Camera-type eye (tissue), 1 donor: ENCODE measurements around the genes PRSS8, SLC5A2, TP53TG3D, TP53TG3C and TP53TG3E.

DNA sequence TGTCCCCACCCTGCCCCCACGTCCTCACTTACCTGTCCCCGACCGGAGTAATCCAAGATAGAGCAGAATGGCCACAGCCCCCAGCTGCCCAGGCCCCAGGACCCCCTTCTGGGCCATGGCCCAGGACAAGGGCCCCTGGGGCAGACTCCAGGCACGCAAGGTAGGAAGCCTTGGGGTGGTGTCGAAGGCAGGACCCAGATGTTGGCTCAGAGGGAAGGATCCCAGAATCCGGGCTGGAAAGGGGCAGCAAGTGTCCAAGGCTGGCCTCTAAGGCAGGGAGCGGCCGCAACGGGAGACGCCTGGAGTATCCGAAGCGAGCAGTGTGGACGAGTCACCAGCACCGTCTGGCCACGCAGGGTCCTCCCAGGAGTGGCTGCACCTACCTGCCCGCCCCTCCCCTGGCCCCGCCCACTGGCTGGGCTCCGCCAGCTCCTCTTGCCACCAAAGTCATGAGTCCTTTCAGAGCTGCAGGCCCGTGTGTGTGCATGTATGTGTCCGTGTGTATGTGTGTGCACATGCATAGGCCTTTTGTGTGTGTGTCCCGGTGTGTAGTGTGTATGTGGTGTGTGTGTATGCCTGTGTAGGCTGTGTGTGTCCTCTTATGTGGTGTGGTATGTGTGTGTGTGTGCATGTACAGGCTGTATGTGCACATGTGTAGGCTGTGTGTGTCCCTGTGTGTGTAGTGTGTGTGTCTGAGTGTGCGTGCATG is at the start of gene PRSS8:
Gene PRSS8 (minus strand): TSS at position 346 of the 709 bp plus-strand sequence.
- RAMPAGE, long total RNA: no peak

DNA sequence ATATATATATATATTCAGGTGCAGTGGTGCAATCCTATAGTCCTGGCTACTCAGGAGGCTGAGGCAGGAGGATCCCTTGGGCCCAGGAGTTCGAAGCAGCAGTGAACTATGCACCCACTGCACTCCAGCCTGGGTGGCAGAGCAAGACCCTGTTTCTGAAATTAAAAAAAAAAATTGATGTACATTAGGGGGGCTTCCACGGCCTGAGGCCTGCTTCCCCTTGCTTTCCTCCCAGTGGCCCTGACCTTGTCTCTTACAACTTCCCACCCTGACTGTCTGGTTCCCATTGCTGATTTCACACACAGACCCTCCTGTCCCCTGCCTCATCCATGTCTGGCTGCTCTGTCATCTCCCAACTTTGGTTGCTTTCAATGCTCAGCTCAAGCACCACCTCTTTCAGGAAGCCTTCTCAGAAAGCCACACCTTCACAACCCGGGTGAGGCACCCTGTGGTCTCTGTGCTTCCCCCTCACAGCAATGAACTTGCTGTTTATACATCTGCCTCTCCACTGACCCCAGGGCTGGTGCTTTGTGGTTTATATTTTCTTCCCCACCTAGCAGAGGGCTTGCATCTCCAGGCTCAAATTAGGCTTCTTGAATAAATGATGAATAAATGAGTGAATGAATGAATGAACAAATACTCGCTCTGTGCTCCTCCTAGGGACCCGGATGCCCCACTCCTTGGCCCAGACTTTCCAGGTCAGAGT is 667 bp upstream of the ITGAX start:
- RAMPAGE, long total RNA: no peak

- RAMPAGE, long total RNA: no peak
These were observed 3.0 kb downstream of the COX6A2 start for GRCh38 chr16:31425145-31425515.

GRCh38 chr16:31451150-31452279 is 7.8 kb upstream of the ARMC5 start:
- RAMPAGE, long total RNA: no peak

DNA sequence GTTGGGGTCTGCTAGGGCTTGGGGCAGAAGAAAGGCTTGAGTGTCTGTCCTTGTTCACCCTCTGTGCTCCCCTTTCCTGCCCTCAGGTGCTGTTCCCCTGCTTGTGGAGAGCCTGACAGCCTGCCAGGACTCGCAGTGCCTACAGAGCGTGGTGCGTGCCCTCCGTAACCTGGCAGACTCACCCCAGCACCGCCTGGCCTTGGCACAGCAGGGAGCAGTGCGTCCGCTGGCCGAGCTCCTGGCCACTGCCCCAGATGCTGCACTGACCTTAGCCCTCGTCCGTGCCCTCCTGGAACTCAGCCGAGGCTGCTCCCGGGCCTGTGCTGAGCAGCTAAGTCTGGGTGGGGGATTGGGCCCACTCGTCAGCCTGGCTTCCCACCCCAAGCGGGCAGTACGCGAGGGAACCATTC is 2.7 kb downstream of the ARMC5 start:
- RAMPAGE, long total RNA: no peak

DNA sequence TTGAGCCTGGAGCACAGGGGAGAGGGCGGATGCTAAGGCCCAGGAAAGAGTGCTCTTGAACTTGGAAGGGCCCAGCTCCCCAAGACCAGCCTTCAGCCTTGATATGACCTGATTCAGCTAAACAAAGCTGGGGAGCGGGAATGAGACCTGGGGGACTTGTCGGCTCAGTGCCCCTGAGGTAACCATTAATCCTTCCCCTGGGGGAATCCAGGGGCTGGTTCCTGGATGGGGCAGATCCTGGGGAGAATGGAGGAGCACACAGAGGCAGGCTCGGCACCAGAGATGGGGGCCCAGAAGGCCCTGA is at the start of gene SLC5A2:
Gene SLC5A2 (plus strand): TSS at position 233 of the 304 bp plus-strand sequence.
- RAMPAGE, long total RNA: no peak

- RAMPAGE, long total RNA: no peak
These were observed 5.9 kb downstream of the SLC5A2 start for GRCh38 chr16:31488901-31489134.

DNA sequence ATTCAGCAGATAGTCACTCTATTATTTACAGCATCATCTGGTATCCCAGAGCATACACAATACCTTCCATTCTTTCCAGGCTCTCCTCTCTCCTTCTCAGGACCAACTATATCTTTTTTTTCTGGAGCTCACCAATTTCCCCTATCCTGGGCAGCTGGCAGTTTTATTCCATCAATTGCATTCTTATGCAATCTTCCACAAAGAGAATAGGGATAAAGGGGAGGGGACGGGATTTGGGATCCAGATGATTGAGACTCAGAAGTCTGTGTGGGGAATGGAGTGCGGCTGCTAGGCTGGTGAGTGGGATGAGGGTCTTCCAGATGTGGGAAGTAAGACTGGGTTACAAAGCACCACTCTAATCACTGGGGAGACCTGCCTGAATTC is 918 bp downstream of the RUSF1 start:
- RAMPAGE, long total RNA: no peak

DNA sequence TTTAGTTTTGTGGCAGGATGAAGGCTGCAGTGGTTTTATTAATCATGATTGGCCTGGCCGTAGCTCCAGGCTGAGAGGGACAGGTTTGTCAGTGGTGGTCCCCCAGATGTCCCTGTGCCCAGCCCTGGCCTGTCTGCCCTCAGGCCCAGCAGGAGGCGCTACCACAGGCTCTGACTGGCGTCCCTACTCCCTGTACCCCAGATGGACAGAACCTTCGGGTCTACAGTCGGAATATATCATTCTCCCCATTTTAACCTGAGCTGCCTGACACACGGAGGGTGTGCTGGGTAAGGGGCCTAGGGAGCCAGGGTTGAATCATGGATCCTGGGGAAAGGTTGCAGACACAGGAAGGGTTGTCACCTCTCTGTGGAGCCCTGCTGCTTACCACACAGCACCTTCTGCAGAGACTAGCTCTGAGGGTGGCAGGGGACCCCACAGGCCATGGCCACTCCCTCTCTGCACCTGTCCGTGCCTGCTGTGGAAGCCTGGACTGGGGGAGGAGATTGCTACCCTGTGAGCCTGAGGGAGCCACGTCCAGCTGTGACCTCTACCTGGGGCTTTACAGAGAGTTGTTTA is 1.7 kb upstream of the KRBOX5 start:
- RAMPAGE, long total RNA: no peak

- RAMPAGE, long total RNA: no peak
These were observed 2.5 kb downstream of the KRBOX5 start for GRCh38 chr16:31715430-31716095.

DNA sequence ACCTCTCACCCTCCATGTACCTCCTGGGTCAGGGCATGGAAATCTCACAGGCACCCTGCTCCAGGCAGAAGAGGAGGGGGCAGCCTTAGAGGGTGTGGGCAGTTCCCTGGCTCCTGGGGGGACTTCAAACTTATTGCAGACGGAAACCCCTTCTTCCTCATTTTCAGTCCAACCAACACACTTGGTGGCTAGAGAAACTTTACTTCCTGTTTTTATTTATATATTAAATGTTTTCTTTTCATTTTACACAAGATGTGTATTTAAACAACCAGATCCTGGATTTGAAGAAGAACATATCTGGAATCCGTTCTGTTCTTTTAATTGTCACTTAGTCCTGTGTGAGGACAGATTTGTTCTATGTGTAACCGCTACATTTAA is 3.6 kb upstream of the ZNF267 start:
- RAMPAGE, long total RNA: no peak

GRCh38 chr16:31873393-31873687 is 267 bp upstream of the ZNF267 start:
- RAMPAGE, long total RNA: no peak

DNA sequence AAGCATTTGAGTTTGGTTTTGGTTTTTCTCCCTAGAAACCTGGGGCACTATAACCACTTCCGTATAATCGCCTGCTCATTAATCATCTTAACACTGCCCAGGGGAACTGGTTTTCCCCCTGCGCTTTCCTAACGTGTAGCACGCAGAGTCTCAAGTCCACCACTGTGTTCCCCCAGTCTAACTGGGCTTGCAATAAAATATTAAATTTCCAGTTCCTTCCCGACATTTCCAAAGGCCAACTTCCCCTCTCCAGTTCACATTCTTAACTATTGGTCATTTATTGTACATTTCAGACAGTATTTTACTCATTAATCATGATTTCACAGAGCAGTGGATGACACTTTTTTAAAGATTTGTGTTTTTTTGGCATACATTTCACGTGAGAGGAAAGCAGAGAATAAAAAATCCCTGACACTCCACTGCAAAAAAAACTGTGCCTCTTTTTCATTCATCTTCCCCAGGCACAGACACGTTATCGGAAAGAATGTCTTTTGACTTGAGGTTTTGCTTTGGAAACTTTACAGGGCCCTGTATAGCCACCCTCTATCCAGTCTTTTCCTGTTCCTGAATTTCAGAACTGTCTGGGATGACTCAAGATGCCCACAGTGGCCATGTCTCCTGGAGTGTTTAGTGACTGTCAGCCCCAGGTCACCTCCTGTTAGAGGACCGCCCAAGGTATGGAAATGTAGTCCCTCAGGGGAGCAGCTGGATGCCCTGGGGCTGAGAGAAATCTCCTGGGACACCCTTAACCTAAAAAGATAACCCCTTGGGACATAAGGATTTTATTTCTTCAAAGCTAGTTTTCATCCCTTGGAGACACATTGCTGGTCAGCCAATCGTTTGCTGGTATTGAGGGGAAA is 1.3 kb downstream of the ZNF267 start:
- RAMPAGE, long total RNA: no peak

DNA sequence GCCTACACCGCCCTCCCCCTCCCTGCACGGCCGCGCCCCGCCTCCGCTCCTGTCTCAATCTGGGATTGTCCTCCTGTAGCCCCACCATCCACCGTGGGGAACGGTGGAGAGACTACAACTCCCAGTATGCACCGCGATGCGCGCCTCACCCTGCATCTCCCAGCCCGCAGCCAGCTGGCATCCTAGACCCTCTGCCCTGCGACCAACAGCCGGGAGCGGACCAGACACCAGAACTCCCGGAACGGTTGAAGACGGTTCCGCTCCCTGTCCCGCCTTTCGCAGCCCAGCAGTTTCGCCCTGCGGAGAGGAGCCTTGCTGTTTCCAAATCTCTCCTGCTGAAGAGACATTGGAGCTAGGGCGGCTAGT is at the start of gene TP53TG3D:
Gene TP53TG3D (plus strand): TSS at position 69 of the 366 bp plus-strand sequence.
- RAMPAGE, long total RNA: no peak

- RAMPAGE, long total RNA: no peak
These were observed 516 bp downstream of the TP53TG3D start for GRCh38 chr16:32253656-32253947.

DNA sequence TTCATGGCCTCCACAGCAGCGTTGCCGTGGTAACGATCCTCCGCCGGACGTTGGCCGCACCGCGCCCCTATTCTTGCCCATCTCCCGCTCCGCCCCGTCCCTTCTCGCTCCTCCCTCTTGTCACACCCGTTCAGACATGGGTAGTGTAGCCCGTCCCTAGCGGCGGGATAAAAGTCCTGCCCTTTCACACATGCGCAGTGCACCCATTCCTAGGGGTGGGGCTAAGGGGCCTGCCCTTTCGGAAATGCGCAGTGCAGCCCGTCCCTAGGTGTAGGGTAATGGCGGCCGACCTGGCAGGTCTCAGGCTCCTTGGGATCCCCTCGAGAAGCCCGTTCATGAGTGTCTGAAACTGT is 849 bp downstream of the TP53TG3D start:
- RAMPAGE, long total RNA: no peak

DNA sequence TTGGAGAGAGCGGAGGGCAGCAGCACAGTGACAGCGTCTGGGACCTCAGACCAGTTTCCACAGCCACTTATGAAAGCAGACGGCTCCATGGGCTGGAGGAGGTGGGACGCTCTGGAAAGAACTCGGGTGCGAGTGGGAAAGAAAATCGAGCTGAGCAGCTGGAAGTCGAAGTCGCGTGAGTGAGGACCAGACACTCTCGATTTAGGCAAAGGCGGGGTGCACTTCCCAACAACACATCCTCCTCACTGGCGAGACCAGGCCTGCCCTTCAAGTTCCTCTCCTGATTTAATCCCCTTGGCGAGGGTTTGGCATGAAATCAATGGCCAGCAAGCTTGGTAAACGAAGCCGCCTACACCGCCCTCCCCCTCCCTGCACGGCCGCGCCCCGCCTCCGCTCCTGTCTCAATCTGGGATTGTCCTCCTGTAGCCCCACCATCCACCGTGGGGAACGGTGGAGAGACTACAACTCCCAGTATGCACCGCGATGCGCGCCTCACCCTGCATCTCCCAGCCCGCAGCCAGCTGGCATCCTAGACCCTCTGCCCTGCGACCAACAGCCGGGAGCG is at the start of gene TP53TG3C:
Gene TP53TG3C (plus strand): TSS at position 416 of the 565 bp plus-strand sequence.
- RAMPAGE, long total RNA: no peak

- RAMPAGE, long total RNA: no peak
These were observed at the start of gene TP53TG3E for GRCh38 chr16:33303967-33304571. TSS of gene TP53TG3E (plus strand) at chr16:33304306.

DNA sequence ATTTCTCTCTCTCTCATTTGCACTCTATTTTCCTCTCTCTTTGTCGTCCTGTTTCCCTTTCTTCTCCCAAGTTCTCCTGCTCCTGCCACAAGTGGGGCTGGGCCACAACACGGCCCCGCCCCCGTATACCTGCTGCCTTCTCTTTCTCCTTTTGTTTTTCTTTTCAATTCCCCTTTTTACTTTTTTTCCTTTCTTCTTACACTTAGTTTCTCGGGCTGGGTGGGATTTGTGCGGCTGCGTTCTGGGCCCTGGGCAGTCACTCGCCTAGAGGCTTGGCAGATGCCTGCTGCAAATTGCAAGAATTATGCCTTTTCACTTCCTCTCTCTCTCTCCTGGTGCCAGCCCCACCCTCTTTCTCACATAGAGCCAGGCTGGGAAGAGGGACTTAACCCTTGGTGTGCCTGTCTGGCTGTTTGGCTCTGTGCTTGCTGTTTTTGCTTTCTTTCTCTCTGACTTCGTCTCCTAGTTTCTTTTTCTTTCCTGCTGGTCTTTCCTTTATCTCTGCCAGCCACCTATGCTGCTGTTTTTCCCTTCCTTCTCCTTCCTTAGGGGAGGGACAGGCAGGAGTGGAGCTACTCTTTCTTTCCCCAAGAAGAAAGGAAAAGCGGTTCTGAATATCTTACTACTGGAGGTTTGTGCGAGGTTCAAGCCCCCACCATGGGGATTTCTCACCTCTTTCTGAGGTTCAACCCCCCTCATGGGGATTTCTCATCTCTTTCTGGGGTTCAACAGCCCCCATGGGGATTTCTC is 2139.6 kb downstream of the TP53TG3F start:
- RAMPAGE, long total RNA: no peak

DNA sequence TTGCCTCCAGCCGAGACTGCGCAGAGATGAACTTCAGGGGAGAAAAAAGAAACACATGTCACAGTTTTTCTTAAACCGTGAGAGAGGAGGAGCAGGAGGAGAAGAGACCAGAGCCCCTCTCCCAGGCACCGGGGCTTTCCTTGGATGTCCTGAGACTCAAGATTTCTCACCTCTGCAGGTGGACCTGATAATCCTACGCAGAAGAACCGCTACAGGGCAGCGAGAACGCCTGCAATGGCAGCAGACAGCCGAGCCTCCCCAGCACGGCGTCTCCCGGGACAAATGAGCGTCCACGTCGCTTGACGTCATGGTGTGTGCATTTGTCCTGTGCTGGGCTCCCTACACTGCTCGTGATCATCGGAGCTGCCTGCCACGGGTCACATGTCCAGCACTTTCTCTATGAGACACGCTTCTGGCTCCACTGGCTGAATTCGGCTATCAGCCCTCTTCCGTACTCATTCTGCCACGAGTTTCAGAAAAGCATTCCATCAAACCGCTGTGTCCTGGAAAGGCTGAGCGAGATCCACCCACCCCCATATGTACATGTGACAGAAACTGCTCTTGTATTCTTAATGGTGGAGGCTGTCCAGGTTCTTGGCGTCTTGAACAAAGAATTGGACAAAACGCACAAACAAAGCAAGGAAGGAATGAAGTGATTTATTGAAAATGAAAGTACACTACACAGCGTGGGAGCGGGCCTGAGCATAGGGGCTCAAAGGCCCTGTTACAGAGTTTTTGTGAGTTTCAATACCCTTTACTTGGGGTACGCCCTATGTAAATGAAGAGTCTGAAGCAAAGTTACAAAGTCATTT is 28.4 kb upstream of the SHCBP1 start:
- RAMPAGE, long total RNA: no peak